Umbilical cord (tissue), 2 donors: ENCODE results near the genes GAL3ST3, DPP3 and RBM4B.

GRCh38 chr11:65968057-65969468, 7.0 kb downstream of the SART1 start:
- RAMPAGE, long total RNA, result no peak

DNA sequence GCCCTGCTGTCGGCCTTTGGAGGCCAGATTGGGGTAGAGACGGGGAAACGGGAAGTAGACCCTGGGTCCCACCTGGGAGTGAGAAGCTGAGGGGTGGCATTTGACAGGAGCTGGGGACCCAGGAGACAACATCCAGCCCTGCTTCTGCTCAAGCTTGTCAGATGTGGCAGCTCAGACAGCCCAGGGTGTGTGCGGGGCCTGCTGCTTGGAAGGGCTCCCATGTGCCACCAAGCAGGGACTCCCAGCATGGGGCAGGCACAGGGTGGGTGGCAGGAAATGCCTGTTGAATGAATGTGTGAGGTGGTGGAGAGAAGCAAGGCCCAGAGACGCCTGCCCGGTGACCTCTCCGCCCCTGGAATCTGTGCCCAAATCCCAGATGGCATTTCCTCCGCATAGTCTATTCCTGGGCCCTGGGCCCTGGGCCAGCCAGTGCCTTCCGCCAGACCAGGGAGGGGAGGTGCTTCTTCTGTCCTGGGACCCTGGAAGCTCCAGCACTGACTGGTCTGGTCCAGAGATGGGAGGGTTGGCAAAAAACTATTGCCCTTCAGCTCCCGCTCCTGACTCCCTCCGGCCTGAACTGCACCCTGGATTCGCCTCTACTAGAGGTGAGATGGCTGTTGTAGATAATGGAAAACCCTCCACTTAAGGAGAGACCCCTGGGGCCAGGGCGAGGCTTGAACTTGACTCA, 3.6 kb downstream of the CST6 start:
- RAMPAGE, long total RNA, result no peak

GRCh38 chr11:66048728-66049561, at the start of gene GAL3ST3:
Gene GAL3ST3, minus strand, starts transcription at chr11:66049161.
- RAMPAGE, long total RNA, result no peak

DNA sequence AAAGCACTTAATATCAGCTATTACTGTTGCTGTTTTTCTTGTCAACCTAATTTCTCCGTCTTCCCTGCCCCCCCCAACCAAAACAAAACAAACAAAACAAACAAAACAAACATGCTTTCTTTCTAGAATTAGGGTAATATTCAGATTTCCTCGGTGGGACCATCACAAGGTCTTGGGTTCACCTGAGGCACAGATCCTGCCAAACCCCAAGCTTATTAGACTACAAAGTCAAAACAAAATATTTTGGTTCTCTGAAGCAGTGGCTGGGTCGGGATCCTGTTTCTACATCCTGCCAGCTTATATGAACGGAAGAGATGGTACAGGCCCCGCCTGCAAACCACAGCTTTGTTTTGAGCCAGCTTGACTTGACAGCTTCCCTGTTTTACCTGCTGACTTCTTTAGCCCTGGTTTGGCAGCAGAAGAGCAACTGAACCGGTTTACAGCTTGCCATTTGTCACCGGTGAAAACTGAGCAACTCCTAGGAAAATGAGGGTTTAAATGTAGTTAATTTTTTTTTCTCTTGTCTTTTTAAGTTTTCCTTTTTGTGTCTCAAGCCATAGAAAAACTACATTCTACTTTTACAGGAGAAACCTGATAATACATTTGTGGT, 11.4 kb downstream of the PACS1 start:
- RAMPAGE, long total RNA, result no peak

DNA sequence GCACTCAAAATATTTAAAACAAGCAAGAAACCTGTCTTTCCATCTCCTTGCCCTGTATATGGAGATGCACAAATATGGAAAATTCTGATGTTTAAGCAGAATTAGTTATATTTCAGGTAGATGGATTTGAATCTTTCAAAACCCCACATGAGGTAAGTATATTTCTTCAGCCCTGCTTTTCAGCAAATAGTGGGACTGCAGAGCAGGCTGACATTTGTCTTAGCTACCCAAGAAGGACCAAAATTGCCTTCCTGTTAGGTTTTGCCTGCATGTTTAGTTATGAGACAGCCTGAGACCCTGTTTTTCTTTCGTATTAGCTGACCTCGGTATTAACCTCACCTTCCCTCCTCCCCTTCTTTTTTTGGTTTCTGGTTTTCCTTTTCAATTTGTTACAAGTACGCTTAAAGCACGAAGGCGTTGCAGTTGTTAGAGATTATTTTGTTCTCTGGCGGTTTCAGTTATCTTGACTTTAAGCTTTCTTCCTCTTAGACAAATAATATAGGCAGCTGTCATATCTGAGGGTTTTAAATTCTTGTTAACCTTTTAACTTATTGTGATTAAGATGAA, 45.4 kb downstream of the PACS1 start:
- RAMPAGE, long total RNA, result no peak

- RAMPAGE, long total RNA, result no peak
Measured at GRCh38 chr11:66126183-66126417, 56.0 kb downstream of the PACS1 start.

DNA sequence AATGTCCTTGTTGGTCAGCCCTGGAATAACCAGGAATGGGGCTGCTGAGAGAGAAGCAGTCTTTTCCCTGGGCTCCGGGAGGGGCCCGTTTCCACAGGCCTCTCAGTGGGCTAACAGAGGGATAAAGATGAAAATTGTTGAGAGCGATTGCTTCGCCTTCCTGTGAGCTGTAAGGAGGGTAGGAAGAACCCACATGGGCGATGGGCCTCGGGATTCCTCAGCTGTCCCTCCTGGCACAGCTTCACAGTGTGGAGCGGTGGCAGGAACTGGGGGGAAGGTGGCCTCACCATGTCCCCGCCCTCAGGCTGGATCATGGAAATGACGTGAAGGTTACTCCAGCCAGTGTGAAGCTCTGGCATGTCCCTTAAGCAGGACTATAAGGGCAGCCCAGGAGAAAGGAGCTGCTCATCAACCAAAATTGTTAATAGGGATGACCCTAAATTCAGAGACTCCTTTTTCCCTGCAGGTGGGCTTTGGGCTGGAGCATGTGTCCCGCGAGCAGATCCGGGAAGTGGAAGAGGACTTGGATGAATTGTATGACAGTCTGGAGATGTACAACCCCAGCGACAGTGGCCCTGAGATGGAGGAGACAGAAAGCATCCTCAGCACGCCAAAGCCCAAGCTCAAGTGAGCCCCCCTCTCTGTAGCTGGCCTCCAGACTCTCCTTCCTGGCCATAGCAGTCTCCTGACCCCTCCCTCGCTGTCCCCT, 37.2 kb upstream of the KLC2 start:
- RAMPAGE, long total RNA, result no peak

GRCh38 chr11:66317718-66318825, 1.2 kb upstream of the CD248 start:
- RAMPAGE, long total RNA, result no peak

GRCh38 chr11:66327809-66329027, 8.0 kb downstream of the RIN1 start:
- RAMPAGE, long total RNA, result no peak

GRCh38 chr11:66332254-66332866, 3.9 kb downstream of the RIN1 start:
- RAMPAGE, long total RNA, result no peak

DNA sequence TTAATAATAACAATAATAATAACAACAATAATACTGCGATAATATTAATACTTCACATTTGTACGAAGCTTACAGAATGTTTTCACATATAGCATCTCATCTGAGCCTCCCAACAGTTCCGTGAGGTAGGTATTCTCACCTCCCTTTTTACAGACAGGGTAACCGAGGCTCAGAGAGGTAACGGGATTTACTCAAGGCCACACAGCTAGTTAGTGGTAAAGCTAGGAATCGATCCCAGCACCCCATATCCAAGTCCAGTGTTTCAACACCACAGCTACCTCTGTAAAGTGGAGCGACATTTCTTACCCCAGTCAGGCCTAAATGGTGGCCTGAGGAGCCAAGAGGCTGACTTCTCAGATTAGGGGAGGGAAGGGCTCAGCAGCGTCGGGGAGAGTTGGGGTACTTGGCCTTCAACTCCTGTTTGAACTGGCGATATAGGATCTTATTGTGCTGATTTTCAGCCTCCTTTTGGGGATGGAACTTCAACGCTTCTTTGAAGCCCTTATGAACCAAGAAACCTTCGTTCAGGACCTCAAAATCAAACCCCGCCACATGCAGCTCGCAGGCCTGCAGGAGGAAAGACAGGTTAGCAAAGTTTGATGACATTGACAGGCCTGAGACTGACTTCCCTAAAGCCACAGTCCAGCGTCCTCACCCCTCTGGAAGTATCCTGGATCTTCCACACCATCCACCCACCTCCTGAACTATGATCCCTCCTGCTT, 931 bp upstream of the BRMS1 start:
- RAMPAGE, long total RNA, result no peak

DNA sequence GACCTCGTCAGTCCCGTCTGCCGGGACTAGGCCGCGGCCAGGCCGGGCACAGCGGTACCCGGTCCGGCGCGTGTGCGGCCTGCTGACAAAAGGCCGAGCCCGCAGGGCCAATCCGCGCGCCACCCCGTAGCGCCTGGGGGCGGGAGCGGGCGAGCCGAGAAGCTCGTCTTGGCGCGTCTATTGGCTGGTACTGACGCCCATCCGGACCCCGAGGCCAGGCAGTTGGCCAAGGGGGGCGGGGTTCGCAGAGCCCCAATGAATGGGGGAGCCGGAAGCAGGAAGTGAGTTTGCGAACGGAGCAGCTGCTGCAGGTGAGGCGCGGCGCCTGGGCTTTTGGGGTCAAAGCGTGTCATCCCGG, at the start of gene DPP3:
Gene DPP3 (plus strand): TSS at position 280 of the 358 bp plus-strand sequence.
- RAMPAGE, long total RNA, result start-site peak on the plus strand centred at position 272 of the sequence, 45 bp wide, 24 and 14 reads in 2 replicates

DNA sequence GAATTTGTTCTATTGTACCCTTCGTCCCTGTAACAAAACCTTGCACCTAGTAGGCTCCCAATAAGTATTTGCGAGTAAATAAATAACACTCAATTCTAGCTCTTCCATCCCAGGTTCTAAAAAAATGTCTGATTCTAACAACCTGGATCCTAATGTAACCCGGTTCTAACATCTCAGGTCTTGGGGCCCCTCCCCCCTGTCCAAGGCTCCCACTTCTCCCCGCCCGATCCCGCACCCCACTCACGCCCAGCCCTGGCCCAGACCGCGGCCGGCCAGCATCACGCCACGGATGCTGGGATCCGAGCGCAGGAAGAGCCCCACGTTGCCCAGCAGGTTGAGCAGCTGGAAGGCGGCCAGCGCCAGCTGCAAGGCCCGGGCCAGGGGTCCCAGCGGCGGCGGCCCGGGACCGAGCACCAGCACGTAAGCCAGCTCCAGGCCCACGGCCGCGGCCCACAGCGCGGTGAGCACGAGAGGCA, 331 bp downstream of the ZDHHC24 start:
- RAMPAGE, long total RNA, result no peak

GRCh38 chr11:66569935-66570904, 1.8 kb upstream of the CTSF start:
- RAMPAGE, long total RNA, result no peak

DNA sequence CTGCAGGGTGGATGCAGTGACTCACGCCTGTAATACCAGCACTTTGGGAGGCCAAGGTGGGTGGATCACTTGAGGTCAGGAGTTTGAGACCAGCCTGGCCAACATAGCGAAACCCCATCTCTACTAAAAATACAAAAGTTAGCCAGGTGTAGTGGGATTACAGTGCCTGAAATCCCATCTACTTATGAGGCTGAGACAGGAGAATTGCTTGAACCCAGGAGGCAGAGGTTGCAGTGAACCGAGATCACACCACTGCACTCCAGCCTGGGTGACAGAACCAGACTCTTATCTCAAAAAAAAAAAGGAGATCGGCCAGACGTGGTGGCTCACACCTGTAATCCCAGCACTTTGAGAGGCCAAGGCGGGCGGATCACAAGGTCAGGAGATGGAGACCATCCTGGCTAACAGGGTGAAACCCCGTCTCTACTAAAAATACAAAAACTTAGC, 8.7 kb upstream of the RBM14 start:
- RAMPAGE, long total RNA, result no peak

DNA sequence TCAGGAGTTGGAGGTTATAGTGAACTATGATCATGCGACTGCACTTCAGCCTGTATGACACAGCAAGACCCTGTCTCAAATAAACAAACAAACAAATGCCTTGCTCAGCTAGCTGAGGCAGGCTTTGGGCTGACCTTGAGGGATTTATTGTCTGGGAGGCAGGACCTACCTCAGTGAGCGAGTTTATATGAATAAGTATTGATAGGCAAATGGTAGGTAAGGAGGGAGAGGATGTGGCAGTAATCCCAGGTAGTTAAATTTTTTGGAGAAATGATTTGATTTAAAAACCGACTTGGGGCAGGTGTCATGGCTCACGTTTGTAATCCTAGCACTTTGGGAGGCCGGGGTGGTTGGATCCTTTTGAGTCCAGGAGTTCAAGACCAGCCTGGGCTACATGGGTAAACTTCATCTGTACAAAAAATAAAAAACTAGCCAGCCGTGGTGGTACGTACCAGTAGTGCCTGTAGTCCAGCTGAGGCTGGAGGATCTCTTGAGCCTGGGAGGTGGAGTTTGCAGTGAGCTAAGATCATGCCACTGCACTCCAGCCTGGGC, 8.4 kb upstream of the RBM4 start:
- RAMPAGE, long total RNA, result no peak

DNA sequence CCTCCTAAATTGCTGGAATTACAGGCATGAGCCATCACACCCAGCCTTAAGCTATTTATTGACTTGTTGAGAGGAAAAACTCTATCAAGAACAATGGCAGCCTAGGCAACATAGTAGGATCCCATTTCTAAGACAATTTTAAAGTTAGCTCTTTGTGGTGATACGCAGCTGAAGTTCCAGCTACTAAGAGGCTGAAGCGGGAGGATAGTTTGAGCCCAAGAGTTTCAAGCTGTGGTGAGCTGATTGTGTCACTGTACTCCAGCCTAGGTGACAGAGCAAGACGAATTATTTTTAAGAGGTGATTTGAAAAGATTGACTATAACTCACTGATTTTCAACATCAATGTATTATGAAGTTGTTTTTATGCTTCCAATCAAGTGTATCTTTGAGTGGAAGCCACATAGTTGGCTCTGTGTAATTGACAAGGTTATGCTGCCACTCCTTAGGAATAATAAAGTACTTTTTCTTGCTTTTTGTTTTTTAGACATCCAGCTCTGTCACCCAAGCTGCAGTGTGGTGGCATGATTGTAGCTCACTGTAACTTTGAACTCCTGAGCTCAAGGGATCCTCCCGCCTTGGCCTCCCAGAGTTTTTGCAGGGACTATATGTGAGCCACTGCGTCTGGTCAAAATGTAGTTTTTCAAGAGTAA, 10.9 kb downstream of the RBM4 start:
- RAMPAGE, long total RNA, result no peak

GRCh38 chr11:66677462-66678296, at the start of gene RBM4B:
Gene RBM4B, minus strand, starts transcription at chr11:66677887.
- RAMPAGE, long total RNA, result start-site peak on the minus strand at chr11:66677820-66677892, 50 and 22 reads in 2 replicates

GRCh38 chr11:66701640-66702098, 24.0 kb upstream of the RBM4B start:
- RAMPAGE, long total RNA, result no peak

- RAMPAGE, long total RNA, result no peak
Measured at GRCh38 chr11:66704656-66705545, 24.1 kb downstream of the SPTBN2 start.